M059J (cell line): ENCODE measurements around the genes SHC2 and ODF3L2.

GRCh38 chr19:281060-281631 is 10.1 kb downstream of the PLPP2 start:
- RAMPAGE, long total RNA, result no peak

DNA sequence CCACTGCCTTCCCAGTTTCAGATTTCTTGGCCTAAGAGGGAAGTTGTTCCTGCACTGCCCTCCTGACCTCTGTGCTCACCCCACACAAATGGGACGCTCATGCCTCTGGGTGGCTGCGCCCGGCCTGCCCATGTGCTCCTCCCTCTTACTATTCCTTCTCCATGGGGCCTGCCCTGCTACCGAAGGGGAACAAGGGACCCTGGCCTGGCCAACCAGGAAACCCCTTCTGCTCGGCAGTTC is 5.2 kb upstream of the PLPP2 start:
- RAMPAGE, long total RNA, result no peak

DNA sequence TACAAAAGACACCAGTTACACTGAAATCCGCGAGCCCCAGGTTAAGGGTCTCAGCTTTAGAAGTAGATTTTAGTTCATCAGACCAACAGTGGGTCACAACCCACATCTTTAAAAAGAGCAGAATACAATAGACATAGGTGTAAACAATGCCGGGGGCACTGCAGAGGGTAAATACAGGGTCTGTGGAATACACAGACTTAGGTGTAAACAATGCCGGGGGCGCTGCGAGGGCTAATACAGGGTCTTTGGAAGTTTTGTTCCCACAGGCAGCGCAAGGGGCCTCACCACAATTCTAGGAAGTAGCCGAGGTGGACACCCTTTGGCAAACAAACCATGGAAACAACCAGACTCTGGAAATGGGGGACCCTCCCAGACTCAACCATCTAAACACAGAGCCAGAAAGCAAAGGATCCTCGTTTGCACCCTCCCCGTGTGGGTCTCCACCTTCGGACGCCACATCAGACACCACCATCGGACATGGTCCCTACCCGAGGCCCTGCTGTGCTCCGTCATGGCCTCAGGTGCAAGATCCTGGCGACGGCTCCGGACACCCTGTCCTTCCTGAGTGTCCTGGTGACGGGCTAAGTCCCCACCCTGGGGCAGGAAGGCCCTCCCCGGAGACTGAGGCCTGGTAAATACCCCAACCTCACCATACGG is 16.6 kb upstream of the PLPP2 start:
- RAMPAGE, long total RNA, result no peak

DNA sequence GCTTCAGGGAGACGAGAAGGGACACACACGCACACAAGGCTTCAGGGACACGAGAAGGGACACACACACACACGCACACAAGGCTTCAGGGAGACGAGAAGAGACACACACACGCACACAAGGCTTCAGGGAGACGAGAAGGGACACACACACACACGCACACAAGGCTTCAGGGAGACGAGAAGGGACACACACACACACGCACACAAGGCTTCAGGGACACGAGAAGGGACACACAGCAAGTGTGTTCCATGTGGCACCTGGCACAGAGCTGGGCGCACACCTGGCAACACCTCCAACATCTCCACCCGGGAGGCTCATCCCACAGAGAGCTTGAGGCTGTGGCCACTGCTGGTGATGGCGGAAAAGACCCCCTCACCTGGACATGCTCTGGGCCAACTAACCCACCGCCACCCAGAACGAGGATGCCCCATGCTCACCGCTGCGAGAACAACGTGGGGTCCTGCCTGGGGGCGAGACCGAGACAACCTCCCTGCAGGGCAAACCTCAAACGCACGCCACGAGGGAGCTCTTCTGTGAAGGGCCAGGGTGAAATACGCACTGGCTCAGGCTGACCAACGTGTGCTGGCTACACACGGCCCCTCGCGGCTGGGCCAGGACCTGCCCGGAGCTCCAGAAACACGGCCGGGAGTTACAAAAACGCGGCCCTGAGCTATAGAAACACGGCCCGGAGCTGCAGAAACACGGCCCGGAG is 18.8 kb upstream of the PLPP2 start:
- RAMPAGE, long total RNA, result no peak

- RAMPAGE, long total RNA, result no peak
These were observed 10.5 kb downstream of the MIER2 start for GRCh38 chr19:334035-334638.

GRCh38 chr19:460498-461507 is at the start of gene SHC2:
Gene SHC2 (minus strand): TSS chr19:461033.
- RAMPAGE, long total RNA, result no peak

- RAMPAGE, long total RNA, result no peak
These were observed at the start of gene ODF3L2 for GRCh38 chr19:474821-475179. Gene ODF3L2 (minus strand): TSS chr19:474983.

DNA sequence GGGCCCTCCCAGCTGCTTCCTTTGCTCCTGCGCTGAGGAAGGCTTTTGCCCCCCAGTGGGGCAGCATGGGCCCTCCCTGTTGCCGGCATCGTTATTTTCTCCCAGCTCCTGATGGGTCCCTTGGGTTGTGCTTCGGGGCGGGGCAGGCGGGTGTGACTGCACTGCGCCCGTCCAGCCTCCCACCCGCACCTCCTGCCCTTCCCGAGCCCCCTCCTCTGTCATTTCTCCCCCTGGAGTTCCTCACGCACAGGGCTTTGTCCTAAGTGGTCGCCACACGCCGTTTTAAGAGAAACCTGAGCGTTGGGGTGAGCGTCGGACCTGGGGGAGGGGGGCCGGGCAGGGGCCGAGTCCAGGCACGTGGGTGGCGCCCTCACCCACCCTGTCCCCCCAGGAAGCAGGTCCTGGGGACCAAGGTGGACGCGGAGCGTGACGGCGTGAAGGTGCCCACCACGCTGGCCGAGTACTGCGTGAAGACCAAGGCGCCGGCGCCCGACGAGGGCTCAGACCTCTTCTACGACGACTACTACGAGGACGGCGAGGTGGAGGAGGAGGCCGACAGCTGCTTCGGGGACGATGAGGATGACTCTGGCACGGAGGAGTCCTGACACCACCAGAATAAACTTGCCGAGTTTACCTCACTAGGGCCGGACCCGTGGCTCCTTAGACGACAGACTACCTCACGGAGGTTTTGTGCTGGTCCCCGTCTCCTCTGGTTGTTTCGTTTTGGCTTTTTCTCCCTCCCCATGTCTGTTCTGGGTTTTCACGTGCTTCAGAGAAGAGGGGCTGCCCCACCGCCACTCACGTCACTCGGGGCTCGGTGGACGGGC is 2.7 kb upstream of the GZMM start:
- RAMPAGE, long total RNA, result no peak

DNA sequence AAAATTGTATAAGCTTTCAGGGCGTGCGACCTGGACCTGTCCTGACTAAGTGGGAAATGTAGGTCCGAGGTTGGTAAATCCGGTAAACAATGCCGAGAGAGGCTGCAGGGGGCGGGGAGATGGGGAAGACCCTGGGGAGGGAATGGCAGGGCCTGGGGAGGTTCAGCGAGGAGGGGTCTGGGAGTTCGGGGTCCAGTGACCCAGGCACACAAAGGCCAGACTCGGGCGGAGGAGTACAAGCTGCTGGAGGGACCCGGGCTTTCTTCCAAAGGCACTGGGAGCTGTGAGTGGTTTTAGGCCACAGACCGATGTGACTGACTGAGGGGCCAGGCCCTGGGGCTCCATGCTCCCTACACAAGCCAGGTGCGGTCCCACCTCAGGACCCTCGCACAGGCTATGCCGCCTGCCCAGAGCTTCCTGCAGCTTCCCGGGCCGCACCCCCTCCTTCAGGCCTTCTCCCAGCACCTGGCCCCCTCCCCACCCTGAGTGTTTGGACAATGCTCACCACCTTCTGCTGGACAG is 3.1 kb upstream of the HCN2 start:
- RAMPAGE, long total RNA, result no peak

DNA sequence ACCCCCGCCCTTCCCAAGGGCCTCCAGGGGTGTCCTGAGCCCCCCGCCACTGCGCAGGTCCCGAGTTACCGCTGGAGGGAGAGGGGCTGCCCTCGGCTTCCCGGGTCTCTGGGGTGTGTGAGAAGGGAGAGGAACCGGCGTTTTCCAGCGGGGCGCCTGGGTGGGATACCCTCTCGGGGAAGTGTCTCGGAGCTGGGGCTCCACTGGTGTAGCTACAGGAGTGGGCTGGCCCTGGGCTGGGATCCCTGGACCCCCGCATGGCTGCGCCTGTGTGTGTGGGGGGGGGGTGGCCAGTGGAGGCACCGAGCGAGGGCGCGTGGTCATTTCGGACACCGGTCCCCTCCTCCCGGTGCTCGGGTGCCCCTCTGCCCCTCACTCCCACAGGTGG is 894 bp downstream of the PALM start:
- RAMPAGE, long total RNA, result no peak

- RAMPAGE, long total RNA, result no peak
These were observed 4.2 kb downstream of the MISP start for GRCh38 chr19:755005-755599.

- RAMPAGE, long total RNA, result no peak
These were observed 3.1 kb downstream of the PTBP1 start for GRCh38 chr19:800162-800897.

DNA sequence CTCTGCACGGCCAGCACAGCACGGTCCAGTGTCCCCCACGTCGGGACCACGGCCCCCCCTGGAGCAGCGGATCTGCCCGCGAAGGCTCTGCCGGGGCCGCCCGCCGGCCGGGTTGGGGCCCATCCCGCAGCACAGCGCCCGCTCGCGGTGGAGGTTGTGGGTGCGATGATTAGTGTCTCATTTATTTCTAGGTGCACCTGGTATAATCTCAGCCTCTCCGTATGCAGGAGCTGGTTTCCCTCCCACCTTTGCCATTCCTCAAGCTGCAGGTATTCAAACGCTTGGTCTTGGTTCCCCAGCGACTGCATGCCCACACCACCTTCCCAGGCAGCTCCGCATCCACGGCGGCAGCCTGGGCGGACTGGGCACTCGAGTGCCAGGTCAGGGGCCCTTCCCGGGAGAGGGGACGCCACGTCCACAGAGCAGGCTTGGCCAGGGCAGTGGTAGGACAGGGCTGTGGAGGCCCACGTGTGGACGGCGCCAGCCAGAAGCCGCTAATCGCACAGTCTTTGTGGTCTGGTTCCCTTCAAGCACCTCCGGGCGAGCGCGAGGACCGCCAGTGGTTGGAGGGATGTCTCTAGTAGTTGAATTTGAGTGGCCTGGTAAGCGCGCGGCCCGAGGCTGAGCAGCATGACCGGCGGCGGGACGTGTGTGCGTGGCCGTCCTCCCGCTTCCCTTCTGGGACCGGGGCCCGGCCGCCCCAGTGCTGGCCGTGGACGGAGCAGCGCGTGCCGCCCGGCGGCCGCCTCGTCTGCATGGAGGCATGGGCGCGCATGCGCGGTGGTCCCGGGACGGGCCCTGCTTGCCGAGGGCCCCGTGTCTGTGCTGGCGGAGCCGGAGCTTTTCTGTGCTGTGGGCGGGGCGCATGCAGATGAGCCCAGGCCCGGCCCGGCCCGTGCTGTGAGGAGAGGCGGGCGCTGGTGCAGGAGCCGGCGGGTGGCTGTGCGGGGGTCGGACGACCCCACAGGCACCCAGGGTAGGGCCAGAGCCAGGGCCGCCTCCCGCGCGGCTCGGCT is 8.4 kb downstream of the PTBP1 start:
- RAMPAGE, long total RNA, result no peak

DNA sequence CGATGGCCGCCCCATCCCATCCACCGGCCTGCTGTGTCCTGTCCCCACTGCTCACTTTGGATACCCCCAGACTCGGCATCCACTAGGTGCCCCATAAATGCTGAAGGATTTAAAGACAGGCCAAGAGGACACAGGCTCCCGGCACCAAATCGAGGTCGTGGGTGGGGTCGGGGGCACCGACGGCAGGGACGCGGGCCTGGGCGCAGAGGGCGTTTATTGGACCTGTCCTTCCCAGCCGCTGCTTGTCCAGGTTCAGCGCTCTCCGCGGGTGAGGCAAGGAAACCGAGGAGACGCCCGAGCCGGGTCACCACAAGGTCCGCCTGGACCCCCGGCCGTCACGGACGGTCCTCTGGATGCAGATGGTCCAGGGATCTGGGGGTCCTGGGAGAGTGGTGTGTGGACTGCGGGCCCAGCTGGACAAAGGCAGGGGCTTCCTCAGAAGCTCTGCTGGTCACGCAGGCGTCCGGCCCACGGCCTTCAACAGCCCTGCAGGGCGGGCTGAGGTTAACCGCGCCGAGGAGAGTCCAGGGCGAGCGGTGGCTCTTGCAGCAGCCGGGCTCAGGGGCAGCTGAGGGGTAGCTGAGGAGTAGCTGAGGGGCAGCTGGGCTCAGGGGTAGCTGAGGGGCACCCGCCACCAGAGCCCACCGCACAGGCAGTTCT is 8.4 kb downstream of the CFD start:
- RAMPAGE, long total RNA, result no peak

DNA sequence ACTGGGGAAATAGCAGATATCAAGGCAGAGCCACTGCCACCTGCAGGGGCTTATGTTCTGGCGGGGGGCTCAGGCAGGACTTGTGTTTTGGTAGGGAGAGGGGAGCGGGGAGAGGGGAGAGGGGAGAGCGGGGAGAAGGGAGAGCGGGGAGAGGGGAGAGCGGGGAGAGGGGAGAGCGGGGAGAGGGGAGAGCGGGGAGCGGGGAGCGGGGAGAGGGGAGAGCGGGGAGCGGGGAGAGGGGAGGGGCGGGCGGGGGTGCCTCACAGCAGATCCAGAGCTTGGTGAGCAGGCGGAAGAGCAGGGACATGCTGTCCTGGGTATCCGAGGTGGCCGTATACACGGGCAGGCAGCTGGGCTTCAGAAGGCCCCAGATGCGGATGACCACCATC is 12.2 kb downstream of the CFD start:
- RAMPAGE, long total RNA, result no peak

DNA sequence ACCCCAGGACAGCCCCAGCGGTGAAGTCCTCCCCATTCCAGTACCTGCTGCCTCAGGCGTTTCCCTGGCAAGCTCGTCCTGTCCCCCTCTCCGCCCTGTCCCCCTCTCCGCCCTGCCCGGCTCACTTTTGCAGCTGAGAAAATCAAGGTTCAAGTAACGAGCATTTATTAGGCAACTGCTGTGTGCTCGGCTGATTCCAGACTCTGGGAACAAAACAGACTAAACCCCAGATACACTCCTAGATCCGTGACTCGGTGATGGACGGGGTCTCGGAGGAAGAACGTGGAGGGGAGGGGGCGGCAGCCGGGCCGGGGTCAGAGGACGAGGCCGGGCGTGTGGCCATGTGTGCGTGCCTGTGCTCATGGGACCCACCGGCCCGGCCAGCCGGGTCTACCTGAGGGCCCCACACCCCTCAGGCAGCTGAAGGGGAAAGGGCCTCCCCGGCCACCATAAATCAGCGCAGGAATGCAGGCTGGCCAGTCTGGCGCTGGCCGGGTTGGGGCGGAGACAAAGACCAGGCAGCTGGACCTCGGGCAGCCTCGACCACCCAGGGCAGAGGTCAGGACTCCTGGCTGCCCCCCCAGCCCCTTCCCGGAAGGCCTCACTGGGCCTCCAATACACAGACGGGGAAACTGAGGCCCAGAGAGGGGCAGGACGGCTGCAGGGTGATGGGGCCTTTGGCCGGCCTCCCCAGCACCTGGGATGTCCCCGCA is 27.8 kb upstream of the WDR18 start:
- RAMPAGE, long total RNA, result no peak

- RAMPAGE, long total RNA, result no peak
These were observed 3.7 kb upstream of the WDR18 start for GRCh38 chr19:980406-980945.

- RAMPAGE, long total RNA, result no peak
These were observed 8.8 kb downstream of the GRIN3B start for GRCh38 chr19:1008948-1009442.

GRCh38 chr19:1010531-1010781 is 10.2 kb downstream of the GRIN3B start:
- RAMPAGE, long total RNA, result no peak

DNA sequence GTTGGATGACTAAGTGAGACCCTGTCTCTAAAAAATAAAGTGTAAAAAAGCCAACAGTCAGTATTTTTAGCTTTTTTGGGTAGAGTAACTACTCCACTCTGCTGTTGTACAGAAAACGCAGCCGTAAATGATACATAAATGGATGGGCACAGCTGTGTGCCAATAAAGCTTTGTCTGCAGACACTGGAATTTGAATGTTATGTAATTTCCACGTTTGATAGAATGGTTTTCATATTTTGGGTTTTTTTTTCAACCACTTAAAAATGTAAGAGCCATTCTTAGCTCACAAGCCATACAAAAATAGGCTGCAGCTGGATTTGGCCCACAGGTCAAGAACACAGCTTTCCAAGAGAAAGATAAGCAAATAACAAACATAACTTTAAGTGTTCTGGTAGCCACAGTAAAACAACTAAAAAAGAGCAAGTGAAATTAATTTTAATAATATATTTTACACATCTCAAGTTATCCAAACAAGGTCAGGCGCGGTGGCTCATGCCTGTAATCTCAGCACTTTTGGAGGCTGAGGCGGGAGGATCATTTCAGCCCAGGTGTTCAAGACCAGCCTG is 1.8 kb upstream of the TMEM259 start:
- RAMPAGE, long total RNA, result no peak